Neutrophil (primary cell): ENCODE measurements around the genes CEP70, FAIM and PIK3CB.

DNA sequence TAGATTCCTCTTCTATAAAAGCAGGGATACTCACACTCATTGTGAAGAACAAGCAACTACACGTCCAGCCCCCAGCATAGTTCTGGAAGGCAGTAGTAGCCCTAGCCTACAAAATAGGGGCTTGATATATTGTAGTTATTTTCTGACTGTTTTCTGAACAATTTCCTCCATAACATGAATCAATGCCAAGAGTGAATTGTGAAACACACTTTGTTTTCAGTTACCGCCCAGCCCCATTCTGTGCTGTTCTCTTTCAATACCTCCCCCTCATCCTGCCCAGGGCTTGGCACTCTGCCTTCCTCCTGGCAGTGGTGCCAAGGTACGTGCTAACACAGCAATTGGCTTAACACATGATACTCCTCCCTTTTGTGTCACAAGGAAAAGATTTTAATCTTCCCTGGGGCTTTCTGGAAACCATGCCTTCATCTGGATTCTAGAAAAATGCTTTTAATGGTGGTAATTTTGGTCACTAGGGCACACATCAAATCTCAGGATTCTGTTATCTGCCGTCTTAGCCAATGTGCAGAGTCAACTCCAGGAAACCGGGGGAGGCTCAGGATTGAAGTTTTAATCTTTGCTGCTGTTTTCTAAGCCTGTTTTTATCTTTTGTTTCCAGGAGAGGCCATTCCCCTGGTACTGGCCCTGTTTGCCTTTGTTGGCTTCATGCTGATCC, 37.2 kb downstream of the IL20RB start:
- PRO-cap, result no peak

DNA sequence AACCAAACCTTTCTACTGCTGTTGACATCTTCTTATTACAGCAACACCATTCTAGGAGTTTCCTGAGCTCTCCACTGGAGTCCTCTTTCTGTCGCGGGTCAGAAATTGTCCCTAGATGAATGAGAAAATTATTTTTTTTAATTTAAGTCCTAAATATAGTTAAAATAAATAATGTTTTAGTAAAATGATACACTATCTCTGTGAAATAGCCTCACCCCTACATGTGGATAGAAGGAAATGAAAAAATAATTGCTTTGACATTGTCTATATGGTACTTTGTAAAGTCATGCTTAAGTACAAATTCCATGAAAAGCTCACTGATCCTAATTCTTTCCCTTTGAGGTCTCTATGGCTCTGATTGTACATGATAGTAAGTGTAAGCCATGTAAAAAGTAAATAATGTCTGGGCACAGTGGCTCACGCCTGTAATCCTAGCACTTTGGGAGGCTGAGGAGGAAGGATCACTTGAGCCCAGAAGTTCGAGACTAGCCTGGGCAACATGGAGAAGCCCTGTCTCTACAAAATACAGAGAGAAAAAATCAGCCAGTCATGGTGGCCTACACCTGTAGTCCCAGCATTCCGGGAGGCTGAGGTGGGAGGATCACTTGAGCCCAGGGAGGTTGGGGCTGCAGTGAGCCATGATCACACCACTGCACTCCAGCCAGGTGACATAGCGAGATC, 21.9 kb downstream of the CLDN18 start:
- PRO-cap, result no peak

GRCh38 chr3:138247808-138248243, 60.7 kb downstream of the ARMC8 start:
- PRO-cap, result no peak

DNA sequence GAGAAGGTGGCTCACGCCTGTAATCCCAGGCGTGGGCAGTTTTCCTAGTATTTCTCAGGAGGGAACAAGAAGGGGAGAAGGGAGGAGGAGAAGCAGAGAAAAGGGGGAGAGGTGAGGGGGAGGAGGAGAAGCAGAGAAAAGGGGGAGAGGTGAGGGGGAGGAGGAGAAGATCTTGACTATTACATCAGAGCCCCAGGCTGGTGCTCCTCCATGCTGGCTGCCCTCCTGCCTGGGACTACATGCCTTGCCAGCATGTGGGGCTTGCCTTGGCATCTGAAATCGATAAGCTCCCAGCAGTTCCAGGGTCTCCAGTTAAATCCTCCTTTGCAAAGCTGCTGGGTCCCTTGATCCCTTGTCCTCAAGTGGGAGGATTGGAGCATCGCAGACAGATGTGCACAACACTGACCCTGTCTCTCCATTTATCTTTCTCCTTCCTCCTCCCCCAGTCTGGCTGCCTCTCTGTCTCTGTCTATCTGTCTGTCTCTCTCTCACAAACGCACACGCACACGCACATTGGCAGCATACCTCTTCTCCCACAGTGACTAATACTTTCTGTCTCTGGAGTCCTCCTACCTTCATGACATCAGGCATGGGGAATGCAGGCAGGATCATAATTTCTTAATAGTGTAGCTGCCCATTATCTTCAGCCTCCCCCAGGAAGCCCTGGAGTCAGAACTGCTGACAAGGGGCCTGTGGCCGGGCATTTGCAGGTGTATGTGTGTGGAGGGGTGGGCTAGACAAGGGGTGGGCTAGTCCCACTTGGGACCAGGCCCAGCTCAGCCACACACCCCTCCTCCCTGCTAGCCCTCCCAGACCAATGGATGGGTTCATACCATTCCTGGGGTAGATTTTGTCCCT, 41.8 kb downstream of the MRAS start:
- PRO-cap, result no peak

GRCh38 chr3:138535708-138536122, 58.3 kb downstream of the CEP70 start:
- PRO-cap, result no peak

DNA sequence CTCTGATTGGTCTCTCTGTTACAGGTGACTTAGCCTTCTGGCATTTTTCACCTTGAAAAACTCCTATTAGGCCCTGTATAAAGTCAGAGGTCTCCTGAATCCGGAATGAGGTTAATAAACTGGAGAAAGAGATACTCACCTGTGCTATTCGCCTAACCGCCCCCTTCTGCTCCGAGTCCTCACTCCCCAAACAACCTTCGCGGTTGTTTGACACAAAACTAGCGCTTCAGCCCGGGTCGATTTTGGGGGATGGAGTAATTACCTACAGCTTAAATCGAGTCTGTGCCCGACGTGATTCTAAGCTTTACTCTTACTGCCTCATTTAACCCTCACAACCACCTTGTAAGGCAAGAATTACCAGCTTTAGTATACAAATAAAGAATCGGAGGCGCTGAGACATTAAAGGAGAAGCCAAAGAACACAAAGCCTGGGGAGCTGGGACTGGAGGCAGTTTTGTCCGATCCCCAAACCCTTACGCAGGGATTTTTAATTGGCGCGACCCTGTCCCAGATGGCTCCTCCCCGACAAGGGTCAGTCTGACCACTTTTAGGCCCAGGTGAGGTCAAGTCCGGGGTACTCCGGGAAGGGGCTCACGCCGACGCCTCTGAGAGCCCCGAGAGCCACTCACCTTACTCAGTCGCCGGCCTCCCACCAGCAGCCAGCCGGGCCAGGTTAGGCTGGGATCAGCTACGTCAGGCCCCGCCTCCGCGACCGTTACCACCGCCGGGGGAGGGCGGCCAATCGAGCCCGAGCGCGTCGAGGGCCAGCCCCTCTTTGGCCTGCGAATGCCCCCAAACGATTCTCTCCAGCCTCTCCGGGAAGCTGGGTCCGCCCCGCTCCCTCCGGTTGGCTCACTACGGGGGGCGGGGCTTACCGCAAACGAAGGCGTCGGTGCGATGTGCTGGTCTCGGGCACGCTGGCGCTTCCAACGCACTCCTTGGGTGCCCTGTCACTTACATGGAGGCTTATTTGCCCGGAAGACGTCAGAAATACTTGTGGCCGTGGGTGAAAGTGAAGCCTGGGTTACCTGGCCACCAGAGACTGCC, at the start of gene CEP70:
Gene CEP70, minus strand, starts transcription at position 691 of the 1,046 bp plus-strand sequence.
- PRO-cap, result bidirectional peak, plus-strand start at position 878 of the sequence, minus-strand start at position 630 of the sequence

DNA sequence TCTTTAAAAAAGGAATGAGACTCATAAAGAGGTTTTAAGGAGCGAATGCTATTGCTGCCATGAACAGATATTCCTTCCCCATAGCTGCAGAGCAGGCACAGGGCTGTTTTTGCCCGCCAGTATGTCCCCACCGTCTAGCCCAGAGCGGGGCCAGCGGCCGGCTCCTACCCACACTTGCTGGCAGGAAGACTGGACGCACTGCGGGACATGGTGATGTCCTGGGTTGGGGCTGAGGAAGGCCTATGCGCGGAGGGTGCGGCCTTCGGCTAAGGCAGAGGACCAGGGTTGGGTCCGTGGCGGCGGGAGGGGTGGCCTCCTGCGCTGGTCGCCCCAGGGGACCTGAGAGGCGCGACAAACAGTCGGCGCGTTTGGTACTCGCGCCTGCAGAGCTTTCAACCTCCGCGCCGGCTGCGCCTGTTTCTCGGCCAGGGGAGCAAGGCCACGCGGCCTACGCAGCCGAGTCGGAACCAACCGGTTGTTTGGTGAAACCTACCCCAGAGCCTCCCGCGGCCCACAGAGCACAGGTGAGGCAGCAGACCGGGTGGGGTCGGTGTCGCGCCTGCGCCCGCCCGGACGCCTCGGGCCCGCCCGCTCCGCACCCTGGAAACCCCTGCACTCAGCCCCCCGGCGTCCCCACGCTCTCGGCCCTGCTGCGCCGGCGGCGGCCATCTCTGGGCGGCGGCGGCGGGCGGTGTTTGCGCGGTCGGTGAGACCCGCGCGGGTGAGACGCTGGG, at the start of gene FAIM:
Gene FAIM, plus strand, starts transcription at position 358 of the 734 bp plus-strand sequence.
- PRO-cap, result no peak

- PRO-cap, result no peak
Measured at GRCh38 chr3:138688804-138689430, 80.3 kb downstream of the FAIM start.

DNA sequence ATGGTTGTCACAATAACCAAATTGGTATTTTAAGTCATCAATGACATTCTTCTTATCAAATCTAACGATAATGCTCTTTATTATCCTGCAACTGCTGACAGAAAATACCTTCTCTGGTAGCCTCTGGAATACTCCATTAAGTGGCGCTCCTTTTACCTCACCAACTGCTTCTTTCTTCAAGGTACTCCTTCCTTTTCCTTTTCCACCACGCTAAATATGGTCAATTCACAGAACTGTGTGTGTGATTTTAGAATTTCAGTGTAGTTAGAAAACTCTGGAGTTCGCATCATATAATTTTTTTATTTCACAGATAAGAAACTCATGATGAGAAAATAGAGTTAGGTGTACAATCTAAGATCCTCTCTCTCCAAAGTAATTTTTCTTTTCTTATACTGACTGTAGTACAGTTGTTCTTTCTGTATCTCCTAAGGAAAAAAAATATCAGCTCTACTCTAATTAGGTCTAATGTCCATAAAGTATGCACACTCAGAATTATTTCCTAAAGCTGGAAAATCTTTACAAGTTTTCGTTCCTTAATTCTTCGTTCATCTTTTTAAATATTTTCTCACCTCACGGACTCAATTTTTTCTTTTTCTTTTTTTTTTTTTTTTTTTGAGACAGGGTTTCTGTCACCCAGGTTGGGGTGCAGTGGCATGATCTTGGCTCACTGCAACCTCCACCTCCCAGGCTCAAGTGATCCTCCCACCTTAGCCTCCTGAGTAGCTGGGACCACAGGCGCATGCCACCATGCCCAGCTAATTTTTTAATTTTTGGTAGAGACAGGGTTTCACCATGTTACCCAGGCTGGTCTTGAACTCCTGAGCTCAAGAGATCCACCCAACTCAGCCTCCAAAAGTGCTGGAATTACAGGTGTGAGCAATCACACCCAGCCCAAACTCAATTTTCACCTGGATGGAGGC, 99.4 kb downstream of the FAIM start:
- PRO-cap, result no peak

- PRO-cap, result no peak
Measured at GRCh38 chr3:138759039-138759504, 75.7 kb downstream of the PIK3CB start.

- PRO-cap, result no peak
Measured at GRCh38 chr3:138786781-138787177, 47.9 kb downstream of the PIK3CB start.

- PRO-cap, result no peak
Measured at GRCh38 chr3:138833594-138834158, 1.1 kb downstream of the PIK3CB start.

- PRO-cap, result bidirectional peak, plus-strand start at chr3:138835066, minus-strand start at chr3:138834916
Measured at GRCh38 chr3:138834159-138835198, at the start of gene PIK3CB. Gene PIK3CB, minus strand, starts transcription at chr3:138834928.

- PRO-cap, result no peak
Measured at GRCh38 chr3:138948528-138949695, 1.9 kb downstream of the FOXL2NB start.

DNA sequence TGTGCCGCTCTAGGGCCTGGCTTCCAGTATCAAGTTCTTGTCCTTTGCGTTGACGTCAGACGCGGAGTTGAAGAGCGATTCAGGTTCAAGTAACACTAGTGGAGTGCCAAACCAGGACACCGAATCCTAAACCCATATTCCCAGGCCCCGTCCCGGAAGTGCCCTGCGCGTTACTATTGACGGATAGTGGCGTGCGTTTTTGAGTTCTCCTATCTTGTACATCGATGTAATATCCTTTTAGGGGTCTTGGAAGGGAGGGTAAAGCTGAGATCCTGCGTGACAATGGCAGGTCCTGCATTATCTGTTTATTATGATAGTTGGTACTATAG, 348 bp upstream of the PRR23C start:
- PRO-cap, result no peak

DNA sequence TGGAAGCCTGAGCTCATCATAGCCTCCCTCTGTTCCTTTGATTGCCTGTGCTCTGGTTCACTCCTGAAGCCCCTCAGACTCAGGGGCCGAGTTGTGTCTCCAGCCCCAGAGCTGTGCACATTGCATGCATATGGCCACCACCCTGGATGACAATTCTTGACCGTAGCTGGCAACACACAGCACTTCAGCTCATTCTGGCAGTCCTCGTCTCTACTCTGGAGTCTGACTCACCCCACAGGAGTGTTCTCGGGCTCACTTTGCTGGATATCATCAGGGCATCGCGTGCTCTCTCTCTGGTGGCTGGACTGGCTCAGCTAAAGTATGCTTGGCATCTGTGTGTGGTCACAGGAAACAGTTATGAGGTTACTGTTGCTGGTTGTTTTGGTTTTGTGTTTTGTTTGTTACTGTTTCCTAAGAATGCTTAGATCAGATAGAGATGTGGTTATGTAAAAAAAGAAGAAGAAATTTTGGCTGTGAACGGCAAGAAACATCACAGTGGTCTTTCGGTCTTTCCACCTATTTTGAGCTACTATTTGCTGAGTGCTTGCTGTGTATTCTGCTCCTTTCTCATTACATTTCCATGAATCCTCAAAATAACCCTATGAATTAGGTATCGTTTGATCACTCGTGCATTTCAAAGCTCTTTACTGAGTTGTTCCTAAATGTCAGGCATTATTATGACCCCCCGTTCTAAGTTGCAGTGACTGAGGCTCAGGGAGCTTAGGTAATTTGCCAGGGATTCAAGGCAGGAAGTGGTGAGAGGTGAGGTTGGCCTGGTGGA, 41.5 kb upstream of the MRPS22 start:
- PRO-cap, result no peak

DNA sequence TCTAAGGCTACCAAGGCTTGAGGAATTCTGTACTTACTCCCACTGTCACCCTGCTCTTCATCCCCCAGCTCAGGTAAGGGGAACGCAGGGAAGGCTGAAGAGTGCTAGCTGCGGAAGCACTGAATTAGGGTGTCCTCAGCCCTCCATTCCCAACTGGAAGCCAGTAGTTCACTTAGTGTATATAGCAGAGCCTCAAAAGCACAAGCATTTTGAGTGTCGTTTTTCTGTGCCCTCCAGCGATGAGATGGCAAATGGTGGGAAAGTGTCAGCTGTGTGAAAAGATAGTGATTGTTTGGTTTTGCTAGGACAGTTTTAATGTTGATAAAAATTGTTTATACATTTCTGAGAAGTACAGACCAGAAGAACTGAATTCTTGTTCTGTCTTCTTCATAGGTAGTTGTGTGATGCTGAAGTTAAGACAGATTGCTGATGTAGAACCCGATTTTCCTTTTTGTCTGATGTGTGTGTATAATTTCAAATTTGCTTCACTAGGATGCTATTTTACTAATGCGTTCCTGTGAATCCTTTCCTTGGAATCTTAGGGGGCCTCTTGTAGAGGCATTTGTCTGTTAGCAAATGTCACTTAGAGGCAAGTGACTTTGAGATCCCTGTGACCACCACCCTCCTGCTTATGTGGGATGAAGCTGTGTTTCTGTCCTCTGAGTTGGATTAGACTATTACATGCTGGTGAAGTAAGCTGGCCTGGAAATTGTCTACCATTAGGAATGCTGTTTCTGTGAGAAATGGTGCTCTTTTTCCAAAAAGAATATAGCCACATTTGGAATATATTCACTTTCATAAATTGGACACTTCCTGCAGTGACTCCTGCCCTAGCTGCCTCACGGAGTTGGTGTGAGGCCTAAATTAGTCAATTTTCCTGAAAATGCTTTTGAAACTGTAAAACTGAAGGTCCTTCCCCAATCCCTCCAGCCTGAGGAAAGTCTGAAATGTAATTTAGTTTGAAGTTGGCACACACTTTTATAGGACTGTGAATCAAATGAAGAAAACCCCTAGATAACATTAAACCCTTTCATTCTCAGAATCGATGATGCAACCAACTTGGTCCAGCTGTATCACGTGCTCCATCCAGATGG, 11.2 kb downstream of the MRPS22 start:
- PRO-cap, result no peak

GRCh38 chr3:140910736-140911263, 30.8 kb upstream of the SLC25A36 start:
- PRO-cap, result no peak

DNA sequence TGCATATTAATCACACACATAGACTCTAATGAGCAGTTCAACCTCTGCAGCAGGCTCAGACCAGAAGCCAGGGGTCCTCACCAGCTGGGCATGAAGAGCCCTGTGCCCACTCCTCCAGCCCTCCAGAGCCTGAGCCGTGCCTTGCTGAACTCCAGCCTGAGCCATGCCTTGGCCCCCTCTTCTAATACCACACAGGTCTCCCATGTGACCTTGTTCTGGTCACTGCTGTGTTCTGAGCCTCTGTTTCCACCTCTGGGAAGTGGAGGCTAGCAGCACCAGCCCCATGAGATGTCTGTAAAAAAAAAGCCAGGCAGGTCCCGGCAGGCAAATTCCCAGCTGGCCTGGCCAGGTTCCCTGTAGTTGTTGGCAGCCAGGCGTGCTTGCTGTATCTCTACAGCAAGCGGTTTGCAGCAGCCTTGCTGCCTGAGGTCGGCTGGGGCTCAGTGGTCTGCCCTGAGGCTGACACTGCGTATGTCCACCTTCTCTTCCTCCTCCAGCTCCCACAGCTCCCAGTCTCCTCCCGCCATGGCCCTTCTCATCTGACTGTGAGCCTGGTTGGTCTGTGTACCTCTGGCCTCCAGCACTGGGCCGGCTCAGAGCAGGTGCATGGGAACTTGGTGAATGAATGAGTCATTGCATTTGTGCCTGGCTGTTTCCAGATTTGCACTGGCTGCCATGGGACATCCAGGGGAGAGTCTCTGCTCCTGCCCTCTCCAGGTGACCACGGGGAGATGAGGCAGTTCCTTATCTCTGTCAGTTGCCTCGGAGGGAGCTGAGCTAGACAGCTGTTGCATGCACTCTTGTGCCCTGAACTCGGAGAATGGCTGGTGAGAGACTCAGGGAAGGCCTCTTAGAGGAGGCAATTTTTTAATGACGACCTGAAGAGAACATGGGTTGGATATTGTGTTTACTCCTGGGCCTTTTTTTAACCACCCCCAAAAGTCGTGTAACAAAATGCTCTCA, 42.8 kb downstream of the SPSB4 start:
- PRO-cap, result no peak

GRCh38 chr3:141238149-141238655, 6.6 kb downstream of the PXYLP1 start:
- PRO-cap, result no peak